Epithelial cell of prostate (primary cell): Measurements from ENCODE around the genes IL17RA, DGCR6, PRODH and TSSK2.

DNA sequence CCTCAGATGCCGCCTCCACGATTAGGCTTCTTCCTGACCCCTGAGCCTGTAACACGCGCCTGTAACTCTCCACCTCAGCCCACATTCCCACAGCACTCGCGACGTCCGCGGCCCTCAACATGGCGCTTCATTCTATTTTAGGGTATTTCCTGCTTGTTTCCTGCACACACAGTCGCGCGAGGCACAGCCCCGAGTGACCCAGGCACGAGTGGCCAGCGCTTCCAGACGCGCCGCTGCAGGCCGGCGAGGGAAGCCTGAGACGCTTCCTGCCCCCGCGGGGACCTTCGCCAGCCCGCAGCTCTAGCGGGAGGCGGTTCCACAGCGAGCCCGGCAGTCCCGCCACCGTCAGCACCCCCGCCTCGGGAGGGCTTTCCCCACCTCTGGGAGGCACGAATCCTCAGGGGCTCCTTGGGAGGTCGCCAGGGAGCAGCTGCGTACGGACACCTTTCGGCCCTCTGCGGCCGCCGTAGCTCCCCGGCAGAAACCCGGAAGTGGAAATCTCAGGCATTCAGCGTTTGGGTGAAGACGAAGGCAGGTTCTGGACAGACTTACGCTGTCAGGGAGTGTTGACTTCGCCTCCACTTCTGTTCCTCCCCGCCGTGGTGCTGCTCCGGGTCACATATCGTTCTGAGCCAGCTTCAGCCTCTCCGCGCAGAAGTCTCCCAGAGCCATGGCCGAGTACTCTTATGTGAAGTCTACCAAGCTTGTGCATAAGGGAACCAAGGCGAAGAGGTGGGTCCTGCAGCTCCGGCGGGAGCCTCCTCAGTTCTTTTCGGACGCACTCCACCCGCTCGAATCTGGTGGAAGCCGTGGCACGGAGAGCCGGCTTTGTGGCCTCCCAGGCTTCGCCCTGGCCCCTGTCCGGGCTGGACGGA, 2926.0 kb upstream of the OR11H1 start:
- RRBS: no CpG with 5 or more reads among the region's 68 CpGs

DNA sequence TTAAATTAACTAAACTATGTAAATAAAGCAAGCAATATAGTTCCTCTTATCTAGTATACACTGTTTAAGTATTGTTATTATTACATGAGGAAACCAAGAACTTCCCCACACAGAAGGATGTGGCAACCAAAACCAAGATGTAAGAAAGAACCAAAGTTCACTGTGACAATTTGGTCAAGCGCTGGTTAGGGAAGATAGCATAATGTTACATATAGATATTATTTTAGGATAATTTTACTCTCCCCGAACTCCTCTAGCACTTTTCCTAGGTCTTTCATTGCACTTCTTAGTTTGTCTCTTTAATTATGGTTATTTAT, 103.2 kb downstream of the XKR3 start:
- RRBS: no CpG with 5 or more reads among the region's 2 CpGs

DNA sequence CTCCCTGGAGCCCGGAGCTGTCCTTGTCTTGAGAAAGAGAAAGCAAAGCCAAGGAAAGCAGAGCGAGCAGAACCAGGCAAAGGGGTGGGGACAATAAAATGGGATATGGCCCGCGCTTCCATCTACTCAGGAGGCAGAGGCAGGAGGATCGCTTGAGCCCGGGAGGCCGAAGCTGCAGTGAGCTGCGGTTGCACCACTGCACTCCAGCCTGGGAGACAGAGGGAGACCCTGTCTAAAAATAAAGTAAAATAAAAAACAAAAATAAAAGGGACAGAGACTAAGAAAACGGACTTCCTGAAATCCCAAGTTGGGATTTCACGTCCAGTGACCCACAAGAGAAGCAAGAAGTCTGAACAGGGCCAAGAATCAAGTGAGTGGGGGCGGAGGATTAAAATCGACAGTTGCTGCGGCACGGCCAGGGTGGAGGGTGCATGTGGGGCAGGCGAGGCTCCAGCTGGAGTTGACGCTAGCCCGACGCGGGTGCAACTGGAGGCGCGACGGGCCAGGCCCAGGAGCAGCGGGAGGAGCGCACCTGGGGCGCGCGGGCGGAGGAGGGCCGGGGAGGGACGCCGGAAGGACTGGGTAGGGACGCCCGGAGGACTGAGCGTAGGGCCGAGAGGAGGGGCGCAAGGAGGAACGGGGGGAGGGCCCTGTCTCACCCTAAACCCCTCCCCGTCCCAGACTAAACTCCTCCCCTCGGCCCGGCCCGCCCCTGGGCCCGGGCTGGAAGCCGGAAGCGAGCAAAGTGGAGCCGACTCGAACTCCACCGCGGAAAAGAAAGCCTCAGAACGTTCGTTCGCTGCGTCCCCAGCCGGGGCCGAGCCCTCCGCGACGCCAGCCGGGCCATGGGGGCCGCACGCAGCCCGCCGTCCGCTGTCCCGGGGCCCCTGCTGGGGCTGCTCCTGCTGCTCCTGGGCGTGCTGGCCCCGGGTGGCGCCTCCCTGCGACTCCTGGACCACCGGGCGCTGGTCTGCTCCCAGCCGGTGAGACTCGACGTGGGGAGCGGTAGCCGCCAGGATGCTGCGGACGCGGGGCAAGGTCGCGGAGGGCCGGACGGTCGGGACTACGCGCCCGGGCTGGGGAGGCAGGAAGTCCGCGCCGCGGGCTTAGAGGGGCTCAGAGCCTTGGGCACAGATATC, at the start of gene IL17RA:
TSS of gene IL17RA (plus strand) at position 754 of the 1,139 bp plus-strand sequence.
- RRBS: 1% methylated on average over 36 of the region's 90 CpGs

DNA sequence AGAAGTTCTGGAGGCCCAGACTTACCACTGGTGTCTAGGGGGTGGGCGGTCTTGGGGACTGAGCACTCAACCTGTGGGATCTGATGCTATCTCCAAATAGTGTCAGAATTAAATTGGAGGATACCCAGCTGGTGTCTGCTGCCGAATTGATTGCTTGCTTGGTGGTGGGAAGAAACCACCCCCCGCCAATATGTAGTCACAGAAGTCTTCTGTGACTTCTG, 7.5 kb downstream of the IL17RA start:
- RRBS: no CpG with 5 or more reads among the region's 3 CpGs

DNA sequence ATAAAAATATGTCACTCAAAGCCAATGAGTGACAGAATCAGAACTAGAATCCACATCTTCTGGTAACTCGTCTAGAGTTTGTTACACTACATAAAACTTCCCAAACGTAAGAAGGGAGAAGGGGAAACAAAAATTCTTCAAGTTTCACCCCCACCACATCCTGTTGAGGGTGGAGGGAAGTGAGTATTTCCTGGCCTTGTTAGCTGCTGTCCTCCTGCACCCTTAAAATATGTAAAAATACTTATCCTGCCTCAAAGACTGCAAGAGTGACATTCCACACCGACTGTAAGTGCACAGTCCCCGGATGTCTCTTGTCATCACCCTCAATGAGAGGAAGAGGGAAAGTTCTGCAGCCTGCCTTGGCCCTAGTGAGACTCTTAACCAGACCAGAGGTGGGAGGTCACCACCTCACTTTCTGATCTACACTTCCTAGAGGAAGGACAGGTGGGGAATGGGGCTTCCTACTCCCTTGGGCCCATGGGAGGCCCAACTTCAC, 3.3 kb downstream of the TMEM121B start:
- RRBS: no CpG with 5 or more reads among the region's 4 CpGs

DNA sequence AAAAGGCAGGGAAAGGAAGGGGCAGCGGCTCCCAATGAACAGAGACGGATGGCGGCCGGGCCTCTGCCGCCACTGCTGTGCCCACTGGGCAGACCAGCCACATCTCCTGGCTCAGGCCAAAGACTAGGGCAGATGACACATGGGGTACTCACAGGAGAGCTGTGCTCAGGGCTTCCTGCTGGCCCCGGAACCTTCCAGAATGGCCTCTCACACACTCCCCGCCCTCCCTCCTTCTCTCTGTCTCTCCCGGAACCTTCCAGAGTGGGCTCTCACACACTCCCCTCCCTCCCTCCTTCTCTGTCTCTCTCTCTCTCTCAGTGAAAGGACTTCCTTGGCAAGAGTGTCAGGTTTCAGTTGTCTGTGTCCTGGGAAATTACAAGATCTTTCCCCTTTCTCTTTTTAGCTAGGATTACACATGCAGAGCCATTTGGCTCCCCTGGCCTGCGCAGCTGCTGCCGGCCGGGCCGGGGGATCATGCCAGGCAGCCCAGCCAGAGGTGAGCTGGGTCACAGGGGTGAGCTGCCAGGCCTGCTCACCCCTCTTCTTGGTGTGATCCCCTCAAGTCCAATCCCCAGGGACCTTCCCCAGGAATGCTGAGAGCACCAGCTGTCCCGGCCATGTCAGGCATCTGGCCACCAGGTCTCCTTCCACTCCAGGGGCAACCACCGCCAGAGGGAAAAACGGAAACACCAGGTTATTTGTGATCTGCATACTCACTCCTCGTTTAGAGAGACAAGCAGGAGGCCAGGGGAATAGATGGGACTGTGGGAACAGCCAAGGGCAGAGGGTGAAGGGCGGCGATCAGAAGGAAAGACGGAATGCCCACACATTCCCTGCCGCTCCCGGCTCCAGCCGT, 45.3 kb upstream of the ADA2 start:
- RRBS: 20% methylated on average over 3 of the region's 22 CpGs

- RRBS: no CpG with 5 or more reads among the region's 15 CpGs
Observed at GRCh38 chr22:17477319-17477999, 85.8 kb upstream of the SLC25A18 start.

DNA sequence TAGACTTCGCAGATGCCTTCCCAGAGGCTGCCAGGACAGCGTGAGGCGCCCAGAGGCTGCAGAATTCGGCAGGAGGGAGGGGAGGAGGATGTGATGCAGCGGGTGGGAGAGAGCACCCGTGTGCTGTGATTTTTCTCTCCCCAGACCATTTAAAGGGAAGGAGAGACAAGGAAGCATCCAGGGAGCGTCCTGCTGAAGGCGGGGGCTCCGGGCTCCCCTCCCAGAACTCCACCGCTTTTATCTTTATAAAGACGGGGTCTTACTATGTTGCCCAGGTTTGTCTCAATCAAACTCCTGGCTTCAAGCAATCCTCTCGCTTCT, 25.2 kb downstream of the BID start:
- RRBS: no CpG with 5 or more reads among the region's 12 CpGs

GRCh38 chr22:17753615-17753929, 20.7 kb downstream of the BID start:
- RRBS: no CpG with 5 or more reads among the region's 9 CpGs

GRCh38 chr22:17869596-17870186, 95.4 kb upstream of the BID start:
- RRBS: no CpG with 5 or more reads among the region's 5 CpGs

- RRBS: 64% methylated on average over 5 of the region's 15 CpGs
Observed at GRCh38 chr22:17910415-17911348, 113.7 kb downstream of the MICAL3 start.

DNA sequence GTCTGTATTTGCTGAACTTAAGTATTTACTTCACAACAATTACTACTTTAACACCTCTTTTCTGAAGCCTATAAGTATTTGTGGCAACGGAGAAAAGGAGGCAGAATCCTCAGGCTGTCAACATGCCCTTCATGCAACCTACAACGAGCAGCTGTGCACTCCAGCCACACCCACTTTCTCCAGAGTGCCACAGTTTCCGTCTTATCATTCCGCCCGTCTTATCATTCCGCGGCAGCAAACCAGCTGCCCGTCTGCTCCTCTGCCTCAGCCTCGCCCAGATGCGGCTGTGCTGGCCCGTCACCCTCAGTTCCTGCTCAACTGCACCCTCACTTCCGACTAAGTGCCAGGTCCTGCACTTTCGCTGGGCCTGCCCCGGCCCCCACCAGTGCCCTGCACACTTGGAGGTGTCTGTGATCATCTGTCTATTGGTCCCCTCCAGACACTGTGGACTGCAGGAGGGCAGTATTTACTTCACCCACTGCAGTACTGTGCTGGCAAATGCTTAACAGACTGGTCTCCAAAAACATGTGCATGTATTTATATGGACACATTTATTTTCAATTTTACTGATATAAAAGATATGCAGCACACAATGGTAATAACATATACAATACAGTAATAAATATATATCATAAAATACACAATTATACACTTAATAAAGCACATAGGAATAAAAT, 43.7 kb downstream of the MICAL3 start:
- RRBS: no CpG with 5 or more reads among the region's 14 CpGs

- RRBS: no CpG with 5 or more reads among the region's 11 CpGs
Observed at GRCh38 chr22:17983146-17983840, 41.1 kb downstream of the MICAL3 start.

GRCh38 chr22:18057480-18058104, 20.2 kb upstream of the PEX26 start:
- RRBS: no CpG with 5 or more reads among the region's 5 CpGs

DNA sequence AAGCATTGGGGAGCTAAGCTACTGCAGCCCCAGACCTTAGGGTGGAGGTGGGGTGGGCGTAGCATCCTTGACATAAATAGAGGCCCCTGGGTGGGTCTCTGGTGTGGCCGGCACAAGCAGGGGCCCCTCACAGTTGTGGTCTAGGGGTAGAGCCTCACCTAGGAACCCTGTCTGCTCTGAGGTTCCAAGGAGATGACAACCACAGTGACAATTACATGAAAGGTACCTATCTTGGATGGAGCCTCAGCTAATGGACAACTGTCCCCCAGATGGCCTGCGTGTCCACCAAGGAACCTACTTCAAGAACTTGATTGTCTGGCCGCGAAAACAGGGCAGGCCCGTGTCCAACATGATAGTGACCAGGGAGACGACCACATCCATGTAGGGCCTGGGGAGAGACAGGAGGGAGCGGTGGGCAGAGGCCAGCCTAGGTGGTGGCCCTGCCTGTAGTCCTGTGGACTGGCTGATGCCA, 8.0 kb downstream of the TMEM191B start:
- RRBS: no CpG with 5 or more reads among the region's 8 CpGs

DNA sequence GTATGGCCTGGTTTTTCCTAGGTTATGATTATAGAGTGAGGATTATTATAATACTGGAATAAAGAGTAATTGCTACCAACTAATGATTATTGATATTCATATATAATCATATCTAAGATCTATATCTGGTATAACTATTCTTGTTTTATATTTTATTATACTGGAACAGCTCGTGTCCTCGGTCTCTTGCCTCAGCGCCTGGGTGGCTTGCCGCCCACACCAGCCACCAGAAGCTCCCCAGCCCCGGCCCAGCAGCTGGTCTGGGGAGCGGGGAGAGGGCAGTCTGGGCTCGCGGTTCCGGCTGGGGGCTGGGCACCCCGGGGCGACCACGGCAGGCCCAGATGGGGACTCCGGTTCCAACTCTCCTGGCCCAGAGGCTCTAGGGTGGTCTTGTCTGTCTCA, 670 bp upstream of the DGCR6 start:
- RRBS: 1% methylated on average over 4 of the region's 13 CpGs

GRCh38 chr22:18906183-18906593, at the start of gene DGCR6:
Gene DGCR6 (plus strand): TSS chr22:18906320.
- RRBS: 2% methylated on average over 7 of the region's 58 CpGs

- RRBS: 1% methylated on average over 16 of the region's 58 CpGs
Observed at GRCh38 chr22:18936000-18936511, at the start of gene PRODH. Gene PRODH (minus strand): TSS chr22:18936293.

GRCh38 chr22:19129808-19130297, 1.3 kb upstream of the TSSK2 start:
- RRBS: no CpG with 5 or more reads among the region's 10 CpGs

GRCh38 chr22:19131089-19131370, at the start of gene TSSK2:
Gene TSSK2 (plus strand): TSS chr22:19131308.
- RRBS: 41% methylated on average over 4 of the region's 9 CpGs